ENCODE data around the gene PIK3C2B.

GRCh38 chr1:203699926-203700439 lies 65.0 kb upstream of the LAX1 start:
- RRBS, result no CpG with 5 or more reads among the region's 1 CpG

DNA sequence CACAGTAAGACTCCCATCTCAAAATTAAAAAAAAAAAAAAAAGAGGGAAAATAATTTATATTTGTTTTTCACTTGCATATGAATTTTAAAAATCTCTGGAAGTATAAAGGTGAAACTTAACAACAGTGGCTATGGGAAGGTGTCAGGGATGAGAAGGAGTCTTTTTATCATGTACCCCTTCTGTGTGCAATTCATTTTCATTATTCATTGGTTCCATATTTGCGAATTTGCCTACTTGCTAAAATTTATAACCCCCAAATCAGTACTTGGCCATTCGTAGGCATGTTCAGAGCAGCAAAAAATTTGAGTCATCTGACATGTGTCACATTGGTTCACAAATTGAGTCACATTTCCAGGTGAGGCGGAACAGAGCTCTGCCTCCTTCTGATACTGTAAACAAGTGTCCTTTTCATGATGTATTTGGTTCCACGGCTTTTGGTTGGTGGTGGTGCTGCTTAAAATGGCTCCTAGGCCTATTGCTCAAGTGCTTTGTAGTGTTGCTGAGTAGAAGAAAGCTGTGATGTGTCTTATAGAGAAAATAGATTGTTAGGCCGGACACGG lies 28.9 kb downstream of the ZBED6 start:
- RRBS, result no CpG with 5 or more reads among the region's 6 CpGs

- RRBS, result no CpG with 5 or more reads among the region's 12 CpGs
Measured at GRCh38 chr1:204130787-204131760, 20.8 kb downstream of the ETNK2 start.

DNA sequence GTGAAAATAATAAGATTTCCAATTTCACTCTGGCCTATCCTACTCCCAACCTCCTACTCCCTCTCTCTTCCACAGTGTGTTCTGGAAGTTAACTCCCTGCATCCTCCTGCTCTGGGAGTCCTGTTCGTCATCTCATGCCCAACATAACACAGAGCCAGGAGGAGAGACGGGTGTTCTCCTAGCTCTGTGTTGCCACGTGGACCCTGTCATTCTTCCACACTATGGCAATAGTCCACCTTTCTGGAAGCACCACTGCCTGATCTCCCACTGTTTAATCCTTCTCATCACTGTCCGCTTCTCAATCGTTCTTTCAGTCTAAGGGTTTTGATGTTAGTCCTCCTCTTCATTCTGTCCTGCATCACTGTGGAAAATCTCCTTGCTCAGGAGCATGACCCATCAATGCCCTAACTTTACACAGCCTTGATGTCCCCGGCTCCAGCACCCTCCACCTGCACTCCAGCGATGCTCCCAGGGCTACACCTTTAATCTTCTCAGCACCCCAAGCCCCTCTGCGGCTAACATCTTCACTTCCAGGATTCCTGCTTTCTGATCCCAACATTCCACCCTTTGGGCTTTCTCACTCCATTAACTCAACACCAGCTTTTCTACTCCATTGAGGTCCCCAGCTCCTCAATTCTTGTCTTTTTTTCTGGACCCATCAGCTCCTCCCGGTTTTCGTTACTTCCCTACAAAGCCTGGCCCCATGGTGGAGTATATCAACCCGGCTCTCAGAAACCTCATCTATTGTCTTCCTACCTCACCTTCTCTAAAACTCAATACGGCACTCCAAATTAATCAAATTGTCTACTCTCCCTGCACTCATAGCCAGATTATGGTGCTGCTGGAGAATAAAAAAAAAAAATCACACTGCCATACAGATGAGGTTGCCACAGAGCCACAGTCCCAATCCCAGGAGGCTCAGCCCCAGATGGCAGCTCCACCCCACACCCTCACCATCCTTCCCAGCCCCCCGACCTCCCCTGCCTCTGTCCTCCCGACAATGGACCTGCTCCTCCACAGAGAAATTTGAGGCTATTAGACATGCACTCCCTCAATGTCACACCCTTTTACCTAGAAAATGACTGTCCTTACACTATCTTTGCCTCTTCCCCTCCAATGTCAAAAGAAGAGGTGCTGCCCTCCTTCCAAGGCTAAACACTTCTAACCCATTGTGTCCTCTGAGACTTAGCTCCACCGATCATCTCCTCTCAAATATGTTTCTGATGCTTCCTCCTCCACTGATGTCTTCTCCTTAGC lies 55.2 kb upstream of the GOLT1A start:
- RRBS, result 50% methylated on average over 2 of the region's 15 CpGs

GRCh38 chr1:204285690-204286399 lies 72.1 kb upstream of the GOLT1A start:
- RRBS, result no CpG with 5 or more reads among the region's 5 CpGs

- RRBS, result 7% methylated on average over 1 of the region's 18 CpGs
Measured at GRCh38 chr1:204287437-204288841, 71.8 kb downstream of the PLEKHA6 start.

DNA sequence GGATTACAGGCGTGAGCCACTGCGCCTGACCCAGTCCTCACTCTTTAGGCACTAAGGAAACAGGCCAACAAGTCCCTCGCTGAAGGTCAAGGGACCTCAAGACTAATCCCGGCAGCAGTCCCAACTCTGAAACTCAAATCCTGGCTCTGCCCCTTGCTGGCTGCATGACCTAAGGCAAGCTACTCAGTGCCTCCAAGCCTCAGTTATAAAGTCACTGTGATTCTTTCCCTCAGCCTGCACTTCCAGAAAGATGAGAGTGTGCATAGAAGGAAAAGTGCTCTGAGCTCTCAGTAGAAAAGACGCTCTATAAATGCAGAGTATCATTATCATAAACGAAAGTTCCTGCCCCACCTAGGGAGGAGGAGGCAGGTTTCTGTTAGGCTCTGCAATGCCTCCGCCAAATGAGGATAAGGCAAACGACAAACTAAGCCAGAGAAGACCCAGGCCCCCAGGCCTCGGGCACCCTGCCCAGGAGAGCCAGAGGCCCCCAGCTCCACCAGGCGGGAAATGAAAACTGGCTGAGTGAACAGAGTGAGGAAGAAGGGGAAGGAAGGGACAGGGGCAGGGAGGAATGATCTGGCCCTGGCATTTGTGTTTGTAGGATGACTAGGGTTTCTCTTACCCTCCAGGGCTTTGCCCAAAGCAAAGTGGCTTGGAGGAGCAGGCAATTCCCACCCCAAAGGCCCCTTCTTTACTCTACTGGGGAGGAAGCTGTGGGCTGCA lies 26.9 kb downstream of the PLEKHA6 start:
- RRBS, result no CpG with 5 or more reads among the region's 10 CpGs

GRCh38 chr1:204448455-204448967 lies 36.9 kb upstream of the PPP1R15B start:
- RRBS, result no CpG with 5 or more reads among the region's 7 CpGs

GRCh38 chr1:204493989-204494899 lies at the start of gene PIK3C2B:
PIK3C2B (minus strand) TSS chr1:204494805.
- RRBS, result 2% methylated on average over 25 of the region's 75 CpGs

DNA sequence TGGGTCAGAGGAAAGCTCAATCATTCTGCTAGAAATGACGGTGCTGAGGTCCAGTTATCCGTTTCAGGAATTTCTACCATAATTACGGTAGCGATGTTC lies 306 bp upstream of the PIK3C2B start:
- RRBS, result no CpG with 5 or more reads among the region's 4 CpGs

GRCh38 chr1:204551593-204552048 lies 35.4 kb downstream of the MDM4 start:
- RRBS, result no CpG with 5 or more reads among the region's 5 CpGs

GRCh38 chr1:204841665-204842374 lies 13.4 kb downstream of the NFASC start:
- RRBS, result no CpG with 5 or more reads among the region's 2 CpGs

DNA sequence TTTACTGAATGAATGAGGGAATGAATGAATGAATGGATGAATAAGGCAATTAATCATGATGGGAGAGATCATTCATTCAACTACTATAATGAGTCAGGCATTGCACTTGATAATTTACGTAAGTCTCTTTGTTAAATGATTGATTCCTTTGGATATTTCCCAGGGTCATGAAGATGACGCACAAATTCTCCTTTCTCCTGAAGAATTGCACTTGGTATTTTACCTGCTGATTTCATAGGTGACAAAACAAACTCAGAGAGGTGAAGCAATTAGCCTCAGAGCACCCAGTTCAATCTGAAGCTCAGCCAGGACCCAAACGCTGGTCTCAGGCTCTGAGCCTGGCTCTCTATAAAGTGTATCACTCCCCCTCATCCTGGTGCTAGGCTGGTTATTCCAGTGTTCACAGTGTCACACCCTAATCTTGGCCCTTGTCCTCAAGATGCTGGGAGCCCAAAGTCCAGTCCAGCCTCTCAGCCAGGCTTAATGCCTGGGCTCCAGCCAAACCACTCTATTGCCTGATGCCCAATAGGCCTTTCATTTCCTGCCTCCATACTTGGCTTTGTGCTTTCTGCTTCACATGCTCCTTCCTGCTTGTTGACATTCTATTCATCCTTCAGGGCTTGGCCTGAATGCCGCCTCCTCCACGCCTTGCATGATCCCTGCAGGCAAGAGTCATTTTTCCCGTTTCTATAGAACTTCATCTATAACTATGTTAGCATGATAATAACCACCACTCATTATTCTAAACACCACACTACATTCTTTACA lies 1.8 kb downstream of the KLHDC8A start:
- RRBS, result no CpG with 5 or more reads among the region's 6 CpGs

- RRBS, result no CpG with 5 or more reads among the region's 21 CpGs
Measured at GRCh38 chr1:205440514-205441610, 15.0 kb downstream of the BLACAT1 start.

- RRBS, result no CpG with 5 or more reads among the region's 8 CpGs
Measured at GRCh38 chr1:205448732-205449593, 6.9 kb downstream of the BLACAT1 start.

DNA sequence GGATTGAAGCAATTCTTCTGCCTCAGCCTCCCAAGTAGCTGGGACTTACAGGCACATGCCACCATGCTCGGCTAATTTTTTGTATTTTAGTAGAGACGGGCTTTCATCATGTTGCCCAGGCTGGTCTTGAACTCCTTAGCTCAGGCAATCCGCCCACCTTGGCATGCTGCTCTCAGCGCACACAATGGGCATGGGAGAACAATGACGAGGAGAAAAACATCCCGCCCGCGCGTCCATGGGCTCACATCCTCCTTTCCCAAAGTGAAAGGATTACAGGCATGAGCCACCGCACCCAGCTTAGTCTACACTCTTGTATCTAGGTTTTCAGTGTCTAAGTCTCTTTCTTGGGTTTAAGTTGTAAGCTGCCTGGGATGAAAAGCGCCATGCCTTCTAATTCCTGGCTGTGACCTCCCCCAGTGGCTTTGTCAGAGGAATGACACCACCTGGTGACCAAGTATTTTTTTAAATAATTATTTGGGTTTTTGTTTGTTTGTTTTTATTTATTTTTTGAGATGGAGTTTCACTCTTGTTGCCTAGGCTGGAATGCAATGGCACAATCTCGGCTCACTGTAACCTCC lies 26.4 kb upstream of the MFSD4A start:
- RRBS, result no CpG with 5 or more reads among the region's 12 CpGs

GRCh38 chr1:205613029-205613780 lies 18.6 kb downstream of the ELK4 start:
- RRBS, result no CpG with 5 or more reads among the region's 7 CpGs

DNA sequence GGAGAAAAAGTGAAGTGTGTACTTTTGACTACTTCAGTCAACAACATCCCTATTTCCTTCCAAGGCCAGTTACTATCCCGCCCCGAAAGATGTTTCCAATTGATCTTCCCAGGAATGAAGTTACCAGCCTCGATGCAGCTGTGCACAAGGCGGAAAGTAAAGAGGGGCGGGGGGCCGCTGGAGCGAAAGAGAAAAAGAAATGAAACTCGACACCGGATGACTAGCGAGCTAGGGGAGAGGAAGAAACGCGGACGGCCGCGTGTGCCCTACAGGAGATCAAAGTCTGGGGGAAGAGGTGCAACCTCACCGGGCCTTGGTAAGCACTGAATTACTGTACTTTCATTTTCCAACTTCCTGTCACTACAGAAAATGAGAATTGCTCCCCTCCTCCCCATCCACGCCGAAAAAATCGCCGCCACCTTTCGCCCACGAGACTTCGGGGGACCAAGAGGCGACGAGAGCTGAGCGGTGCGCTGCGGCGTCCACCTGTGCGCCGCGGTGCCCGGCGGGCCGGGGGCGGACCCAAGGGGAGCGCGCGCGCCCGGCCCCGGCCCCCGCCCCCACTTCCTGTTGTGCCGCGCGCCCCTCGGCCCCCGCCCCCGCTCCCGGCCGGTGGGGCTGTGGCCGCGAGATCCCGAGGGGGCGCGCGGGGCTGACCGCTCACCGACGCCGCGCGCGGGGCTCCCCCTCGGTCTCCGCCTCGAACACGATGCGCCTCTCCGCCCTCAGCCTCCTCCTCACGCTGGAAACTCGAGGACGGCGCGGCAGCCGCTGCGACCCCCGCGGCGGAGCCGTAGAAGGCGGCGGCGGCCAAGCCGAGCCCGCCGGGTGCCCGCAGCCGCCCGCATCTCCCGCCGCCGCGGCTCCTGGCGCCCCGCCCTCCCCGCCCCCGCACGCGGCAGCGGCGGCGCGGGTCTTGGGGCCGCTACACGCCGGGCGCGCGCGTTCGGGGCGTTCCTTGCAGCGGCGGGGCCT lies 556 bp downstream of the ELK4 start:
- RRBS, result 2% methylated on average over 20 of the region's 115 CpGs

GRCh38 chr1:205676418-205676961 lies 3.8 kb downstream of the SLC45A3 start:
- RRBS, result no CpG with 5 or more reads among the region's 5 CpGs

DNA sequence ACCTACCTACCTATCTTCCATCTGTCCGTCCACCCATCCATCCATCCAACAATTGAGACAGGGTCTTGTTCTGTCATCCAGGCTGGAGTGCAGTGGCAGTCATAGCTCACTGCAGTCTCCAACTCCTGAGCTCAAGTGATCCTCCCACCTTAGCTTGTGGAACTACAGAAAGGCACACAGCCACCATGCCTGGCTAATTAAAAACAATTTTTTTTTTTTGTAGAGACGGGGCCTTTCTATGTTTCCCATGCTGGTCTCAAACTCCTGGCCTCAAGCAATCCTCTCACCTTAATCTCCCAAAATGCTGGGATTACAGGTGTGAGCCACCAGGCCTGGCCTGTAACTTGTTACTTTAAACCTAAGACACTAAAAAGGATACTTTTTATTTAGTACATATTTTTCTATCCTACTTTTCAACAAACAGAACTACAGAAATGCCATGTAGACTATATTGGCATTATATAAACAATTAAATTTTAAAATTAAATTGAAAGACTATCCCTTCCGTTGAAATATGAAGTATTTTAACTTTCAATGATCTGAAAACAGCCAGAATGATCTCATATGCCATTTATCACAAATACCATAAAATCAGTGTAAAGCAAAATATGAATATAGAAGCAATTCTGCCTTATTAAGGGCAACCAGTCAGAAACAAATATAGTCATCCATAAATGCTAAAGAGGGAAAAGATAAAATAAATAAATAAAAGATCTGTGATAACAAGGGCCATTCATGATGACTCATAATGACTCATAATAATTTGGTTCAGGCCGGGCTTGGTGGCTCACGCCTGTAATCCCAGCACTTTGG lies 15.9 kb downstream of the NUCKS1 start:
- RRBS, result no CpG with 5 or more reads among the region's 5 CpGs